RPMI7951 (cell line): ENCODE results near the genes CISD3 and PCGF2.

- RAMPAGE, long total RNA, result no peak
These were observed 117.3 kb downstream of the AATF start for GRCh38 chr17:37066010-37066490.

GRCh38 chr17:37092111-37092711 is 143.5 kb downstream of the AATF start:
- RAMPAGE, long total RNA, result no peak

DNA sequence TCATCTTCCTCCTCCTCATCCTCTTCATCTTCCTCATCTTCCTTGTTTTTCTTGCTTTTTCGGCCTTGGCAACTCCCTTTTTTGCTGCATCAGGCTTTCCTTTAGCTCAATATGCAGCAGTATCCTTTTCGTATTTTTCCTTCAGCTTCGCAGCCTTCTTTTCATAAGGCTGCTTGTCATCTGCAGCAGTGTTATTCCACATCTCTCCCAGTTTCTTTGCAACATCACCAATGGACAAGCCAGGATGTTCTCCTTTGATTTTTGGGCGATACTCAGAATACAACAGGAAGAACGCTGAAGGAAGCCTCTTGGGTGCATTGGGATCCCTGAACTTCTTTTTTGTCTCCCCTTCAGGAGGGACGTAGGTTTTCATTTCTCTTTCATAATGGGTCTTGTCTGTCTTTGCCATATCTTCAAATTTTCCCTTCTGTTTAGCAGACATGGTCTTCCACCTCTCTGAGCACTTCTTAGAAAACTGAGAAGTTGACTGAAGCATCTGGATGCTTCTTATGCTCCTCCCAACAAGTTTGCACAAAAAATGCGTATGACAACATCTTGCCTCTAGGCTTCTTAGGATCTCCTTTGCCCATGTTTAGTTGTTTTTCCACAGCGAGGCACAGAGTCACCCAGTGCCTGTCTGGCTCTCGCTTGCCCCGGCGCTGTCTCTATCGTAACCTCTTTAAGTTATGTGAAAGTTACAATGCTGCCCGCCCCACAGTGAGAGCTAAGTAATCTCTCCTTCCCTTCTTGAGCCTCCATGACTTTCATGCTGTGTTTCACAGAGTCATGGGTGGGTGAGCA is 195.1 kb downstream of the AATF start:
- RAMPAGE, long total RNA, result no peak

DNA sequence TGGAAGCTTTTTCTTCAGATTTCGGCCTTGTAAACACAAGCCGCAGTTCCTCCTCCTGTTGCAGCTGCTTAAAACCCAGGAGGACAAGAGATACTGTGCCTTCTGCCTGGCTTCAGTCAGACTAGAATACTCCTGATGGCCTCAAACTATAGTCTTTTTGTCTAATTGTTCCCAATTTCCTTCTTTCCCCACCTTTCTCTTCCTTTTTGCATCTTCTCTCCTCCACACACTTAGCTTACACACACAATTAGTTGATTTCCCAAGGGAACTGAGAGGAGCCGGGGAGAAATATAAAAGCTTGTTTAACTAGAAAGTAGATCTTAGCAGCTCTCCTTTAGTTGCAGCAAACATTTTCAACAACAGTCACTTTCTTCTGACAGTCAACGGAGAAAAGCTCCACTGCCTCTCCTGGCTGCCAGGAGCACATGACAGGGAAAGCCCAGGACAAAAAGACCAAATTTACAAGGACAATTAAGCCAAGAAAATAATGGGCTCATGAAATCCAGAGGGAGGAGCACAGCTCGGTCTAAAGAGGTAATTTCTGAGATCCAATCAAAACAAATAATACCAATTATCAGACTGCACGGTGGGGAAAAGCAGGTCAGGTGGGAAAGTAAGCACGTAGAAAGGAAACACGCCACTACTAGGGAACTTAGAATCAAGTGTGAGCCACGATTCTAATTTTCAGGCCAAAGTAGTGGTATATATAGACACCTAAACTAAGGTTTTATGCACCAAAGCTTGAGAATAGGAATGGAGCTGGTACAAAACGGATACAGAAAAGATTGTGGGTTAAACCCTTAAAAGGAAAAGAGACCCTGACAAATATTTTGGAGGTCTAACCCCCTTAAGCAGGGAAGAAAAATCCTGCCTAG is 76.2 kb upstream of the C17orf78 start:
- RAMPAGE, long total RNA, result no peak

DNA sequence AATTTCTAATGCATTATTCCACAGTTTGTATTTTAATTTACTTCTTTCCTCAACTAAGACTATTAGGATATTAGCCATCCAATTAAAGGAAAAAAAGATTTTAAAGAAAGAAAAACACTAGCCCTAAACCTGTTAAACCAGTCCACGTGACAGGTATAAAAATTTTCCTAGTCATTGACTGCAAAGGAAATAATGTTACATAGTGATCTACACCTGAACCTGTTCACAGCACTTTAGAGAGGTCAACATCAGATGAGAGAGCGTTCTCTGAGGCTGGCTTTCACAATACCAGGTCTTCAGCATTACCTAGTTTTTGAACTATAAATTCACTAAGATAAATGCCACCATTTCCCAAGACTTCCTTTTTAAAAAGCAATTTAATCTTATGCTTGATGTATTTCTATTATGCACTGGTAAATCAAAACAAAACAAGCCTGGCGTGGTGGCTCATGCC is 19.0 kb upstream of the C17orf78 start:
- RAMPAGE, long total RNA, result no peak

DNA sequence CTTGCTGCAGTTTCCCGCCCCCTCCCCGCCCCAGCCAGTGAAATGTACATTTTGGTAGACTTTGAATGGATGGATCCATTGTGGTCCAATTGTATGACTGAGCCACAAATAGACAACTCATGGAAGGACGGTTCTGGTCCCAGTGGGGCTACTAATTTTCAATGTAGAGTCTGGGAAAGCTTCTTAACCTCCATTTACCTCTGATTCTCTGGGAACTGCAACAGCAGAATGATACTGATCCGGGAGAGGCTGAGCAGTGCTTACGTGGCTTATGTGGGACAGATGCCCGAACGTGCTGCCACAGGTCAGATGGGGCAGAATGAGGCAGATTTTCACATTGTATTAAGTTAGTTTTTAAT is 11.2 kb downstream of the DUSP14 start:
- RAMPAGE, long total RNA, result no peak

DNA sequence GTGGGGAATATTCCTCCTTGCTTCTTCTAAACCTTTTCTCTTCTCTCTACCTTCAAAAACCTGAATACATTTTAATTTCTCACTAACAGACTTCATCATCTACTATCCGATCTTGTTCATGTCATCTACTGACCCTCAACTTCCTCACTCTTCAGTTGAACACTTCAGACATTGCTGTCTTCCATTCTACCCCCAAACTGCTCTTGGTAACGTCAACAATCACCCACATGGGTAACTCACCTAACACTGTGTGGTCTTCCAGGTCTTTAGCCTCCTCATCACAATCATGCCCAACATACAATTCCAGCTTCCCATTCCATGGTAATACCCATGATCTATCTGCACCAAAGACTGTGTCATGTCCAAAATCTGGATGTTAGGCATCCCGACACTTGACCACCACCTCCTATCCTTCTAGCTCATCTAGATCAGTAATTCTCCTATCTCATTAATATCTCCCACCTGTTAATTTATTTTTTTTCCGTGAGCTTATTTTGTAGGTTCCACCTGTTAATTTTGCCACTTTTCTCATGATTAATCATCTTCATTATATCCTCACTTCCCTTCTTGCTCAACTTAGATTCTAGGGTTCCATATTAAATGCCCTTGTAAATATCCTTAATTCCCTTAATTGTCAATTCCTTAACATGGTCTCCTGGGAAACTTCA is 21.6 kb downstream of the SYNRG start:
- RAMPAGE, long total RNA, result no peak

- RAMPAGE, long total RNA, result no peak
These were observed 19.8 kb downstream of the HNF1B start for GRCh38 chr17:37725043-37725474.

DNA sequence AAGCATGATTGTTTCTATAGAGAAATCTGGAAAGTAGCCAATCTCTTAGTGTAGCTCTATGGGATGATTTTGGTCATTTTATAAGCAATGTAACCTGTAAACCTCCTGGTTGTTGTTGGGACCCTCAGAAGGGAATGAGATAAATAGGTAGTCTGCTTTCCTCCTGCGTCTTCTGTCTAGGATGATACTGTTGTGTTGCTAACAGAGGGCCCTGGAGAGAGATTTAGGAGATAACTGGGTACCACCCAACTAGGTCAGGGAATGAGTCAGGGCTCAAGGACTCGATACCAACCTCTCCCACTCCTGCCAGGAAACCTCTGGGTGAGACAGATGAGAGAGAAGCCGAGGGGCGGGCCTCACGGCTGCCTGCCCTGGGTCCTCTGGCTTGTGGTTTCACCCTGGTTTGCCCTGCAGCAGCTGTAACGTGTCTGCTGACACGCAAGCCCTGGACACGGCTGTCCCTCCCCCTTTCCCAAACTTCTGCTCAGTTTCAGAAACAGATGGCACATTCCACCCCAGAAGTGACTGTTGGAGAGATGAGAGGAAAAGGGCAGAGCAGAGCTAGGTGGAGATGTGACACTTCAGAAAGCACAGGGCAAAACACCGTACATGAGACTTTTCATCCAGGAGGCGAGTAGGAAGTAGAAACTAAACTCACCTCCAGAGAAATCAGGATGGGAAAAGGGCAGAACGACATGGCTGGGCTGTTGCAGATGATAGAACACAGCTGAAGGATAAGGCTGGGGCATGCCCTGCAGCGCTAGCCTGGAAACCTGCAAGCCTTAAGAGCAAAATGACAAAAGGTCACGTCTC is 10.5 kb upstream of the MRPL45 start:
- RAMPAGE, long total RNA, result no peak

GRCh38 chr17:38405032-38405544 is 23.2 kb upstream of the ARHGAP23 start:
- RAMPAGE, long total RNA, result no peak

DNA sequence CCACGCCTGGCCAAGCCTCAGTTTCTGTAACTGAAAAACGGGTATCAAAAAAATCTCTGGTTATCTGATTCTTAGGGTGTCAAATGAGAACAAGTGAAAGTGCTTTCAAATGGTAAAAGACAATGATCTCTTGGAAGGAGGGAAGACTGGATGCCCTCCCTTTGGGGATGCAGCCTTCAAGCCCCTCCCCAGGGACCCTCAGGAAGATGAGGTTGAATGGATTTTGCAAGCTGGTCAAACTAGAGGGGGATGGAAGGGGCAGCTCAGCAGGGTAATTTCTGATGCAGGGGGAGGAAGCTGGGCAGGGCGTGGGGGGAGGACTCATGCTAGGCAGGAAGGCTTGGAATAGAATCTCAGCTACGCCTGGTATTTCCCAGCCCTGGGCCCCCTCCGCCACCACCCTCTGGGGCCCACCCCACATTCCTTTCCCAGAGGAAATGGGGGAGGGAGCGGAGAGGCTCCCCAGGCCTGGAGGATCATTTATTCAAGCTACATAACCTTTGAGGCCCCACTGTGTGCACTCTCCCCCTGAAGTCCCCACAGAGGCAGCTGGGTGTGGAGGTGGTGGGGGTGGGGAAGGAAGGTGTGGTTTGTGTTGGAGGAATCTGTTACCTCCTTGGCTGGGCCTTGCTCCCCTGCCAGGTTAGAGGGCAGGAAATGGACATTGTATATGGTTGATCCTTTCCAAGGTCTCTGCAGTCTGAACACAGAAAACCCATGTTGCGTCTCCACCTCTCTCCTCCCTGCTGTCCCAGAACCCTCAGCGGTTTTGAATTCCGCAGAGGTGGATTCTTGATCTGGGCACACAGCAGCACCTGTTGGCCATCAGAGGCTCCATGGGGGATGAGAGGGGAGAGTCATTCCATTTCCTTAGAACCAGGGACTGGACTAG is 22.7 kb downstream of the ARHGAP23 start:
- RAMPAGE, long total RNA, result no peak

DNA sequence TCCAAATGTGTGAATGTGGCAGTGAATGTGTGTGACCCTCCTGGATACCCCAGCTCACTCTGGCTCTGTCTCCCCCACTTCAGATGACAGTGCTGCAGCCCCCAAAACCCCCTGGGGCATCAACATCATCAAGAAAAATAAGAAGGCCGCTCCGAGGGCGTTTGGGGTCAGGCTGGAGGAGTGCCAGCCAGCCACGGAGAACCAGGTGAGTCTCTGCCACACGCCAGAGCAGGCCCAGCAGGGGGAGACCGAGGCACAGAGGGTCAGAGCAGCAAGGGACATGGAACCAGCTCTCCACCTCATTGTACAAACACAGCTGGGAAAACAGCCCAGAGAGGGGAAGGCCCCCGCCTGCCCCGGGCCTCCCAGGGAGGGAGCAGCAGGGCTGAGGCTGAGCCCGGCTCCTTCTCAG is 53.7 kb downstream of the ARHGAP23 start:
- RAMPAGE, long total RNA, result no peak

- RAMPAGE, long total RNA, result no peak
These were observed 41.8 kb downstream of the SRCIN1 start for GRCh38 chr17:38563880-38564389.

DNA sequence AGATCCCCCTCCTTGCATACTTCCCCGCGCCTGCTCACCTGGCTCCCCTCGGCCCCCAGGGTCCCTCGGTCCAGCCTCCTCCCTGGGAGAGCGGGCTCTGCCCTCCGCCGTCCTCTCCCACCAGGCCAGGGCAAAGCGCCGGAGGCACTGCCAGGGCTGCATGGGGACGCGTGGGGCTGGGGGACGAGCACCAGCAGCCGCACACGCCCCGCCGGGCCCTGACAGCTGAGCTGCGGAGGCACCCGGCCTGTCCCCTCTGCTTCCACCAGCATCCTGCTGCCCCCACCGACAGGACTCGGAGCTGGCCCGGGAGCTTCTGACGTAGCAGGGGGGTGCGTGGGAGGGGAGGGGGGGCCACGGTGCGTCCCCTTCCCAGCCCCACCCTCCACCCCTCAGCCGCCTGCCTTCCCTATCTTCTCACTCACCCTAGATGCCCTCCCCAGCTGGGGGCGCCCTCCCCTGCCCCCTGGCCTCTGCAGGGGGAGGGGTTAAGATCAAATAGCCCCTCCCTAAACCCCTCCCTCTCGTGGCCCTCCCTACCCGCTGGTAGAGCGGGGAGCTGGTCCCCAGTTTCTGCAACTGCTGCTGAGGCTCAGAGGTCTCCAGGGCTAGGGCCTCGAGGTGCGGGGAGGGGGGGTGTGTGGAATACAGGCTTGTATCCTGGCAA is 1.2 kb downstream of the SRCIN1 start:
- RAMPAGE, long total RNA, result no peak

DNA sequence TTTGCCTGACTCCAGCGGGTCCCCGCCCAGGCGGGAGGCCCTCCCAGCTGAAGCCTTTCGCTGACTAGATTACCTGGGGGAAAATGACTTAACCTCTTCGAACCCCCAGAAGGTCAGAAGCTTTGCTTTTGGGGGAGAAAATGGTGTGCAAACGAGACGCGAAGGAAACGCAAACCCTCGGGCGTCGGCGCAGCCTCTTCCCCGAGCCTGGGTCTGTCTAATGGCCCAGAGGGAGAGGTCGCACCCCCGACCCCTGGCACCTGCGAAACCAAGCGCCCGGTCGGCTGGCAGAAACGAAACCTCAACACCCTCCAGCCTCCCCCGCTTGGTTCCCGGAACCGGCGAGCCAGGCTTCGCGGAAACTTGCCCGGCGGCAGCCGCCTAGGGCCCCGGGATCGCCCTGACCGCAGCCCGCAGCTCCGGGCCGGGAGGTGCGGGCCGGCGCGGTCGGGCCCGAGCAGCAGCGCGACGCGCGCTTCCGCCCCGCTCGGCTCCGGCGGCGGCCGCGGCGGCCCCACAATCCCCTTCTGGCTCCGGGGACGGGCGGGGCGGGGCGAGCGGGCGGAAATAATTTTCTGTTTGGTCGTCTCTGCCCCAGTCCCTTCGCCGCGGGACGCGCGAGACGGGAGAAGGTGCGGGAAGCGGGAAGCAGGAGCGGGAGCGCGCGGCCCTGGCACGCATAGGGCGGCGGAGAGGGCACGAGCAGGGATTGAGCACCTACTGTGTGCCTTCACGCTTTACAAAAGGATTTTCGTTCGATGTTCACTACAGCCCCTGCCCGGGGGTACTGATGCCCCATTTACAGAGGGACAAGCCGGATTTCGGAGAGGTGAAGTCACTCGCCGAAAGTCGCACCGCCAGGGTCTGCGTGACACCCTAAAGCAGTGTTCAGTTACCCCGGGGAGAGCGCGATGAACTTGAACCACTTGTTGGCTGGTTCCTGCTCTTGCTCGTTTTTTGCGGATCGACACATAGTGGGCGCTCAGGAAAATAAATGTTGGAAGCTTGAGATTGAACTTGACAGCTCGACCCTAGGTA is 2.9 kb upstream of the MLLT6 start:
- RAMPAGE, long total RNA, result no peak

- RAMPAGE, long total RNA, result no peak
These were observed 6.7 kb downstream of the MLLT6 start for GRCh38 chr17:38711779-38712070.

DNA sequence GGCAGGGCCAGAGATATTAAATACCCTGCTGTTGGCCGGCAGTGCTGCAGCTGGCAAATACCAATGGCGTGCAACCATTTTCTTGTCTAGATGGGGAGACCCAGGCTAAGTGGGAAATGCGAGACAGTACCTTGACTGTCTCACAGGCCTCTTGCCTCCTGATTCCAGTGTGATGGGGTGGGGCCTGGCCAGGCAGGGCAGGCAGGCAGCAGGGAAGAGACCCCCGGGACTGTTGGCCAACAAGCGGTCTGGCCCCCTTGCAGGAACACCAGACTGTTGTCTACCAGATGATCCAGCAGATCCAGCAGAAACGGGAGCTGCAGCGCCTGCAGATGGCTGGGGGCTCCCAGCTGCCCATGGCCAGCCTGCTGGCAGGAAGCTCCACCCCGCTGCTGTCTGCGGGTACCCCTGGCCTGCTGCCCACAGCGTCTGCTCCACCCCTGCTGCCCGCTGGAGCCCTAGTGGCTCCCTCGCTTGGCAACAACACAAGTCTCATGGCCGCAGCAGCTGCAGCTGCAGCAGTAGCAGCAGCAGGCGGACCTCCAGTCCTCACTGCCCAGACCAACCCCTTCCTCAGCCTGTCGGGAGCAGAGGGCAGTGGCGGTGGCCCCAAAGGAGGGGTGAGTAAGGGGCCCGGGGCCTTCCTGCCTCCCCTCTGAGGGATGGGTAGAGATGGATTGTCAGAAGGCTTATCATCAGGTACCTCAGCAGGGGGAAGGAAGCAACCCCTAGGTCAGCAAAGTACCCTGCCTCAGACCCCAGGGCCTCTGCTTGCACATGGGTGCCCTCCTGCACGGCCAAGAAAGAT is 5.6 kb upstream of the CISD3 start:
- RAMPAGE, long total RNA, result no peak

GRCh38 chr17:38729450-38730623 is at the start of gene CISD3:
Gene CISD3 (plus strand): TSS chr17:38730341.
- RAMPAGE, long total RNA, result no peak

DNA sequence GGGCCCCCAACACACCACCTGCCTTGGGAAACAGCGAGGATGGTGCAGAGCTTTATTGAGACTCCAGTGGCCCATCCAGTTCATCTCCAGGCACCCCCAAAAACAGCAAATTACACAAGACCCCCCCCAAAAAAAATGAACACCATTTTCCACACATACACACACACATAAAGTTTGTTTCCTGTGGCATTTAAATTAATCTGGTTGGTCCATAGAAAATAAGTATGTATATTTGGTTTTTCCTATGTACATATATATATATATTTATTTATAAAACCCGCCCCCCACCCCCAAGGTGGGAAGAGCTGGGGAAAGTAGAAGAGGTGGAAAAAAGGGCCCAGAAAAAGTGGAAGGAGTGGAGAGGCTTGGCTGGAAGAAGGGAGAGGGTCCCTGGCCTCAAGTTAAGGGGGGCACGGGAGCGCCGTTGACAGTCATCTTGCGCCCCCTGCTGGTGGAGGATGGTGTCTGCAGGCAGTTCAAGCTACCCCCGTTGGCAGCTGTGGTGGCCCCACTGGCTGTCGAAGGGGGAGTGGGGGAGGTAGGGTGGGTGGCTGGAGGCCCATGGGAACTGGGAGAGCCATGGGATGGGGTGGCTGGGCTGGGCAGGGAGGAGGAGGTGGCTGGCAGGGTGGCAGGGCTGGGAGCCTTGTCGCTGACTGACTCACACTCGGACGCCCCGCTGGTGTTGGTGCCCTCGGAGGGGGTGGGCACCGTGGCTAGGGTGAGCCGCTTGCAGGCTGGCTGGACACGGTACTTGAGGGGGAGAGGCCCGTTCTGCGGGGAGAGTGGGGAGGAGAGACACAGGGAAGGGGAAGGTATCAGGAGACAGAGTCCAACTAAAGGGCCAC is 4.9 kb downstream of the CISD3 start:
- RAMPAGE, long total RNA, result no peak

DNA sequence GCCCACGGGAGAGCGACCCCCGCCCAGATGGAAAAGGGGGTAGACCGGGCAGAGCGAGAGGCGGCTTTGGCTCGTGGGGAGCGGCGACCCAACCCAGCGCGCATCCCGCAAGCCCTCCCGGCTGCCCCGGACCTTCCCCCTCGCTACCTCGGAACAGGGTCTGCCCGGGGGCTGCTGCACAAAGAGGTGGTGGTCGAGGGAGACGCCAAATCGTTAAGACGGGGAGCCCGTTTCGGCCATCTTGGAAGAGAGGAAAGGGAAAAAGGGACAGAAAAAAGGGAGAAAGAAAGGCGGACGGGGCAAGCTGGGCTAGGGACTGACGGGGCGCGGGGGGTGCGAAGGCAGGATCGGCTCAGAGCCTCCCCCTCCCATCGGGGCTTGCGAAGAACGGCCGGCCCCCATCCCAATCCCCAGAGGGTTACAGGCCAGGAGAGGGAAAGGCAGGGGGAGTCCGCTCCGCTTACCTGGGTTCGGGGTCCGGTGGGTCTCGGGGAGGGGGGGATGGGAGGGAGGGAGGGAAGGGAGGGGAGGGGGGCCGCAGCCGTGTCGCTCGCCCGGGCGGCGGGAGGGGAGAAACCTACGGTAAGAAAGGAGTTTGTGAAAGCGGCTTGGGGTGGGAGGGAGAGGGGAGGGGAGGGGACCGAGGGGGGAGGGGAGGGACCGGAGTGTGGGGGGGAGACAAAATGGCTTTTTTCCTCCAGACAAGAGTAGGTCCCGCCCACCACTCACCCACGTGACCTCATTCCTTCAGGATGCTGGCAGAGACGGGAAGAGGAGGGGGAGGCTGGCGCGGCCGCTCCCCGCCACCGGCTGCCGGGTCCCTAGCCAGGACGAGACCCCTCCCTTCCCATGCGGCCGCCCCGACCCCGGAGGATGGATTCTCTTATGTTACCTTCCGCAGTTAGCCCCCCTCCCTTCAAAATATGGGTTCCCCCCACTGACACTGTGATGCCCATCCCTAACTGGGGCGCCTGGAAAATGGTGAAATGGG is at the start of gene PCGF2:
TSS of gene PCGF2 (minus strand) at position 605 of the 991 bp plus-strand sequence.
- RAMPAGE, long total RNA, result no peak